Neutrophil (primary cell): ENCODE data around the genes ZNF552, ZNF418 and A1BG.

DNA sequence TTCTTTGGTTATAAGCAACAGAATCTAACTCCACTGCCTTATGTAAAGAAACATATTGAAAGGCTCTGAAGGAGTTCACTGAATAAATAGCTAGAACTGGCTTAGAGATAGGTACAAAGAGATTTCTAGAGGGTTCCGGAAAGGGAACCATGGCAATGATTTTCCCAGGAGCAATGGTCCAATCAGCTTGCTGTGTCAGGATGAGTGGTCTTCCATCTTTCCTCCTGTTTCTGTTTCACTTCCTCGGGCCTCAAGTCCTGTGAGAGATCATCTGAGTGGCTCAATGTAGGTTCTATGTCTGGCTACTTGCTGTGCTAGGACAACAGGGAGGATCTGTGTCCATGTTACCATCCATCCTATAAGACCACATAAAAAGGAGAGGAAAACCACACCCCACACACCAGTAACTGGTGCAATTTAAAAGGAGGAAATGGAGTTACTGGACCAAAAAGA lies 2.1 kb downstream of the AURKC start:
- PRO-cap, result no peak

DNA sequence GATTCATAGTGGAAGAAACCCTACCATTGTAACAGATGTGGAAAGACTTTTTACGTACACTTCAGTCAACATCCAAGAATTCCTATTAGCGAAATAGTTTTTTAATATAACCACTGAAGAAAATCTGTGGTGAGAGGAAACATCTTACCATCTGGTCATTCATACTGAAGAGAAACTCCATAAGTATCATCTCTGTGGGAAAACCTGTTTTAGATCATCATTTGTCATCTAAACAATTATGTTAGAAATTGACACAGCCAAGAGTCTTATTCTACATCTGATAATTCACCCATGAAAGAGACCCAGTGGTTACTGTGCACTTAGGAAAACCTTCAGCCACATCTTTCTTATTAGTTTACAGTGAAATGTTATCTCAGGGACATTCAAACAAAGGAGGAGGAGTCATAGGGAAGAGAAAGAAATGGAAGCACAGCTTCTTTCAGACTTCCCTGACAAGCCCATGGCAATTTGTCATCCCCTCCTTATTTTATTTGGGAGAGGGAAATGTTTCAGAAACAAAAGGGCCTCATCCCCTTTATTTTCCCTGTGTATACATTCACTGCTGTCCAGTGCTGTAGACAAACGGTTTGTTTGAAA lies 12.0 kb downstream of the ZNF460 start:
- PRO-cap, result no peak

DNA sequence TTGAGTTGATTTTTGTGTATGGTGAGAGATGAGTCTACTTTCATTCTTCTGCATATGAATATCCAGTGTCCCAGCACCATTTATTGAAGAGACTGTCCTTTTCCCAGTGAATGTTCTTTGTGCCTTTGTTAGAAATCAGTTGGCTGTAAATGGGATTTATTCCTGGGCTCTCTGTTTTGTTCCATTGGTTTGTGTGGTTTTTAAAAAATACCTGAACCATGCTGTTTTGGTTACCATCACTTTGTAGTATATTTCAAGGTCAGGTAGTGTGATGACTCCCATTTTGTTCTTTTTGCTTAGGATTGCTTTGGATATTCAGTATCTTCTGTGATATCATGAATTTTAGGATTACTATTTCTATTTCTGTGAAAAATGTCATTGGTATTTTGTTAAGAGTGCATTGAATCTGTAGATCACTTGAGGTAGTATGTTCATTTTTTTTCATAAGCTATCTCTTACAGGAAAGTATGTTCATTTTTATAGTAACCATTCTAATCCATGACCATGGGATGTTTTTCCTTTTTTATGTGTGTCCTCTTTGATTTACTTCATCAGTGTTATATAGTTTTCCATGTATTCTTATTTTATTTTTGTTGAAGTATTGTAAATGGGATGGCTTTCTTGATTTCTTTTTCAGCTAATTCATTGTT lies 14.9 kb downstream of the ZNF460 start:
- PRO-cap, result no peak

DNA sequence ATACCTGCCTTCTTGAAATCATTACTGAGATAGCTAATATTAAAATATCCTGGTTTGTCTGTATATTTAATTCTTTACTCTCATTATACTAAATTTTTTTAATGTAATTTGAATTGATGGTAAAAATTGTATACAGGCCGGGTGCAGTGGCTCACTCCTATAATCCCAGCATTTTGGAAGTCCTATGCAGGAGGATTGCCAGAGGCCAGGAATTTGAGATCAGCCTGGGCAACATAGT lies 13.1 kb upstream of the ZNF543 start:
- PRO-cap, result no peak

GRCh38 chr19:57363733-57364265 lies 448 bp downstream of the TRAPPC2B start:
- PRO-cap, result no peak

DNA sequence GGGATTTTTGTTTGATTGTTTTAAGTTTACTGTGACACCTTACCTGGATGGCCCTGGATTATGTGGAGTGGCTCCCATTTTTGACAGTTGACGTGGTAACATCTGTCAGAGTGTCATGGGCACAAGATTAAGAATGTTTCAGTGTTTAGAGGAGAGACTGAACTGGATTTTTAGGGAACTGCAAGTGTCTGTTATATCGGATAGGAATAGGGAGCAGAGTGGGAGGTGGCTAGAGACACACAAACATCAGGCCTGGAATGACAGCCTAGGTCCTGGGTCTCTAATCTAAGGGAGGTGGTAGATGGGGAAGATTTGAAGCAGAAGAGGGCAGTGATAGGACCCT lies 5.4 kb downstream of the TRAPPC2B start:
- PRO-cap, result no peak

DNA sequence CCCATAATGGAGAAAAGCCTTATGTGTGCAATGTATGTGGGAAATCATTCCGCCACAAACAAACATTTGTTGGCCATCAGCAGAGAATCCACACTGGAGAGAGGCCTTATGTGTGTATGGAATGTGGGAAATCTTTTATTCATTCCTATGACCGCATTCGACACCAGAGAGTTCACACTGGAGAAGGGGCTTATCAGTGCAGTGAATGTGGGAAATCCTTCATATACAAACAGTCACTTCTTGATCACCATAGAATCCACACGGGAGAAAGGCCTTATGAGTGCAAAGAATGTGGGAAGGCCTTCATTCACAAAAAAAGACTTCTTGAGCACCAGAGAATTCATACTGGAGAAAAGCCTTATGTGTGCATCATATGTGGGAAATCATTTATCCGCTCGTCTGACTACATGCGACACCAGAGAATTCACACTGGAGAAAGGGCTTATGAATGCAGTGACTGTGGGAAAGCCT lies 10.9 kb downstream of the ZNF549 start:
- PRO-cap, result no peak

GRCh38 chr19:57651200-57651932 lies 17.4 kb upstream of the ZSCAN4 start:
- PRO-cap, result no peak

DNA sequence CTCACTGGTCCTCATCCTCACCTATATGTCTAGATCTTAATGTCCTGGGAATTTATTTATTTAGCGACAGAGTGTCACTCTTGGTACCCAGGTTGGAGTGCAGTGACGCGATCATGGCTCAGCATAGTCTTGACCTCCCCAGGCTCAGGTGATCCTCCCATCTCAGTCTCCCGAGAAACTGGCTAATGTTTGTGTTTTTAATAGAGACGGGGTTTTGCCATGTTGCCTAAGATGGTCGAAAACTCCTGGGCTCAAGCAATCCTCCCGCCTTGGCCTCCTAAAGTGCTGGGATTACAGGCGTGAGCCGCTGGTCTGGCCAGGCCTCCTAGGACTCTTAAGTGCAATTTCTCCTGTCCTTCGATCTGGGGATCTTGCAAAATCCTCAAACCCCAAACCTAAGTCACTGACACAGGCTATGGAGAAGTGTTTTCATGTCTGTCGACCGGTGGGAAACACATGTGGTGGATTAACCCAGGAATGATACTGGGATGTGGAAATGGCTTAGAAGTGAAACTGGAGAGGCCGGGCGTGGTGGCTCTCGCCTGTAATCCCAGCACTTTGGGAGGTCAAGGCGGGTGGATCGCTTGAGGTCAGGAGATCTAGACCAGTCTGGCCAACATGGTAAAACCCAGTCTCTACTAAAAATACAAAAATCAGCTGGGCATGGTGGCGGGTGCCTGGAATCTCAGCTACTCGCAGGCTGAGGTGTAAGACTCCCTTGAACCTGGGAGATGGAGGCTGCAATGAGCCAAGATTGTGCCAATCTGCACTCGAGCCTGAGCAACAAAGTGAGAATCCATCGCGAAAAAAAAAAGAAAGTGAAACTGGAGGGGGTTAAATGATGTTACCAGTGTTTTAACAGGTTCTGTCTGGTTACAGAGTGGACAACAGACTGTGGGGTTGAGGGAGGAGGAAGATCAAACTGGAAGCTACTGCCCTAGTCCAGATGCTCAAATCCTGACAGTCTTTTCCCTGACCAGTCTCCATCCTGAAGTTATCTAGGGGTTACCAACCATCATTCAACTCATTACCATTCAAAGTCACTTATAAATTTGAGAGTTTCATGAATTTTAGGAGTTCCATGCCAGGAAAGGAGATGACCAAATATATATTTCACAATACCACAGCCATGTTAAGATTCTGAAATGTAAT lies 18.1 kb downstream of the ZNF586 start:
- PRO-cap, result no peak

DNA sequence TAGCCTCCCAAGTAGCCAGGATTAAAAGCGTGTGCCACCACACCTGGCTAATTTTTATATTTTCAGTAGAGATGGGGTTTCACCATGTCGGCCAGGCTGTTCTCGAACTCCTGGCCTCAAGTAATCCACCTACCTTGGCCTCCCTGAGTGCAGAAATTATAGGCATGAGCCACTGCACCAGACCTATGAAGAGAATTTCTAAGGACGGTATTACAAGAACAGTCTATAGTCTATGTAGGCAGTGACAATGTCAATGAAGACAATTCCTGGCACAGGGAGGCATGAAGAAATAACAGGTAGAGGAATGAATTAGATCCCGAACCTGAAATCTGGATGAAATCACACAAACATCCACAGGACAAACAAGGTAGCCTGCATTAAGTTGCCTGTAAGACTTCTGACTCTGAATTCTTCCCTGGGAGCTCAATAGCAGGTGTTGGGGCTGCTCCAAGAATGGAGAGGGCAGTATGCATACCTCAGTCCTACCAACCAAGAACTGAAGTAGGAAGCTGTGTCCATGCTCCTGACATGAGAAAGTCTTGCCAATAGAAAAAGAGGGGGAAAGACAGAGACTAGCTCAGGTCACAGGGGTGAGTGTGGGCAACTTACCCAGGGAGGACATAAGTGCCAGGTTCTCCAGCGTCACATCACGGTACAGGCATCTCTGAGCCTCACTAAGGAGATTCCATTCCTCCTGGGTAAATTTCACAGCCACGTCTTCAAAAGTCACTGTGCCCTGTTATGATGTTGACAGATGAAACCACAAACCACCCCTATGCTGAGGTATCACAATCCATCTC lies 1.8 kb downstream of the ZNF552 start:
- PRO-cap, result no peak

GRCh38 chr19:57813485-57813806 lies 1.3 kb downstream of the ZNF552 start:
- PRO-cap, result no peak

DNA sequence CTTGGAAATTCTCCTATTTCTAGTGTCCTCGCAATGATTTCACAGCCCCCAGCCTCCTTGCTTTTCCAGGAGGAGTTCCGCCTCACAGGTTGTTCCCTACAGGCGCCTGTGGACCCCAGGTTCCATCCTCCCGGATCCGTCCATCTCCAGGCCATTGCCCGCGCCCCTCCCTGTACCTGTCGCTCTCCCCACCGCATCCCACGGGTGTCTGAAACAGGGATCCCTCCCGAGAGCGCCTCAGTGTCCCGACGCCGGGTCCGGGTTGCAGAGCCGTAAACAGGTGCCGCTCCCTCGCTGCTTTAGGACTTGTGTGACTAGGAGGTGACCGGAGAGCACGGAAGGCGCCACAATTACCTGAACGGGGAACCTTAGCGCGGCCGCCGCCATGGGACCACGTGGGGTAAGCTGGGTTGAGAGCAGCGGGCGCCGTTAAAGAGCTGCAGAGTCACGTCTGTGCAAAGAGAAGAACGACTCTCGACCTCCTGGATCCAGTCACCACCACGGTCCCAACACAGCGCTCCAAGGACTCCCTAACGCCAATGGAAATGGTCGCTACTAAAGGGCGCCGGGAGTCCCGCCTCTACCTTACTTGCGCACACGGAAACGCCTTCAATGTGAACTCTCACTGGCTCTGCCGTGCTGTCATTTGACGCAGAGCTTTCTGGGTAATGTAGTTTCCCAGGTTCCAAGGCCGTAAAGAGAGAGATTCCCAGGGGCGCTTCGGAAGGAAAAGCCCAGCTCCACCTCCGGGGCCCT lies at the start of gene ZNF552:
Gene ZNF552 (minus strand): TSS at position 557 of the 756 bp plus-strand sequence.
- PRO-cap, result unidirectional peak, minus-strand start at position 532 of the sequence

DNA sequence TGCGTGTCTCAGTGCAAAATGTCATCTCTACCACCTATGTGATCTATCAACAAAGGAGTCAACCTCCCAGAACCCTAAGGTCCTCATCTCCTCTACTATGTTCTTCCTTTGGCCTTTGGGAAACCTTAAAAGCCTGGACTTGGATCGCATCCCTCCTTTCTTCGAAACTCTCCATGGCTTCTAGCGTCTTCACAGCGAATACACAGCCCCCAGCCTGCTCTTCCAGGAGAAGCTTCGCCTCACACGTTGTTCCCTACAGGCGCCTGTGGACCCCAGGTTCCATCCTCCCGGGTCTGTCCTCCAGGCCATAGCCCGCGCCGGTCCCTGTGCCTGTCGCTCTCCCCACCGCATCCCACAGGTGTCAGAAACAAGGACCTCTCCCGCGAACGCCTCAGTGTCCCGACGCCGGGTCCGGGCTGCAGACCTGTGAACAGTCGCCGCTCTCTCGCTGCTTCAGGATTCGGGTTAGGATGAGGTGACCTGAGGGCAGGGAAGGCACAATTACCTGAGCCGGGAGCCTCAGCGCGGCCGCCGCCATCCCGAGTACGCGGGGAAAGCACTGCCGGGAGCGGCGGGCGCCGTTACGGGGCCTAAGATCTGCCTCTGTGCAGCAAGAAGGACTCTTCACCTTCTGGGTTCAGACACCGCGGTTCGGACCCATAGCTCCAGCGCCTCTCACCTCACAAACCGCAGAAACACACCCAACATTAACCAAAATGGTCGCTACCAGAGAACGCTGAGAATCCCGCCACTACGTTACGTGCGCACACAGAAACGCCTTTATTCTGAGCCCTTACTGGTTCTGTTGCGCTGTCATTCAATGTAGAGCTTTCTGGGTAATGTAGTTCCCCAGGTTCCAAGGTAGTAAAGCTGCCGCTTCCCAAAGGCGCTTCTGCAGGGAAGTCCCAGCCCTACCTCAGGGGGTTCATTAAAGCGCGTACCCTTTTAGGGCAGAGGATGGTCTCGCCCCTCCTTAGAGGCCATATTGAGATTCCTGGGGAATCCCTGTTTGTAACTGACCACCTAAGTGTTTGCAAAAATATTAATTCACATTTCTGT lies at the start of gene ZNF418:
Gene ZNF418 (minus strand): TSS at position 747 of the 1,059 bp plus-strand sequence.
- PRO-cap, result no peak

DNA sequence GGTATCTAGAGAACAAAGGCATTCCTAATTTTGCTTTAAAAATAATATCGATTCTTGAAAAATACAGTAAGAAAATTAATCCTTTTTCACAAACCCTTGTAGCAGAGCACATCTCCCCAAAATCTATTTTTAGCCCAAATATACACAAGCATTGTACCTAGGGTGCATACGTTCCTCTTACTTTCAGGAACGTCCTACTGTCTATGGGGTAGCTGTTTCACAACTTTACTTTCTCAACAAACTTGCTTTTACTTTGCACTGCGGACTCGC lies 702 bp upstream of the ZNF8 start:
- PRO-cap, result no peak

DNA sequence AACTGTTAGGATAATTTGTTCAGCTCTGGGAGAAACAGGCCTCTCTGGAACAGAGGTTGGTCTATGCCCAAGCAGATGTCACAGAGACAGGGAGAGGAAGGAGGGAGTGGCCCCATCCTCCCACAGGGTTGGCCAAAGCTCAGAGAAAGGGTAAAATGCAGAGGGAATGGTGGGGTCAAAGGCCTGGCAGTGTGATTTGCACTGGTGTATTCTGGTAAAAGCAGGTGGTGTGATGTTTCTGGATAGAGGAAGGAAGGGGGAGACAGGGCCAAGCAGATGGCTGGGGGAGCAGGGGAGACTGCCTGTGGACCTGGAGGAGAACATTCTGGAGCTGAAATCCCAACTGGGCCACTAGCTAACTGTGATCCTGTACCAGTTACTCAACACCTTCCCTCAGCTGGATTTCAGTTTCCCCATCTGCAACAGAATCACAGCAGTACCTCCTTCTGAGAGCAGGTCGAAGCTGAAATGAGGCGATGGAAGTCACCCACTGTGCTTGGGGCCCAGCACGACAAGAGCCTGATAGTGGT lies 9.5 kb downstream of the ZSCAN22 start:
- PRO-cap, result no peak

DNA sequence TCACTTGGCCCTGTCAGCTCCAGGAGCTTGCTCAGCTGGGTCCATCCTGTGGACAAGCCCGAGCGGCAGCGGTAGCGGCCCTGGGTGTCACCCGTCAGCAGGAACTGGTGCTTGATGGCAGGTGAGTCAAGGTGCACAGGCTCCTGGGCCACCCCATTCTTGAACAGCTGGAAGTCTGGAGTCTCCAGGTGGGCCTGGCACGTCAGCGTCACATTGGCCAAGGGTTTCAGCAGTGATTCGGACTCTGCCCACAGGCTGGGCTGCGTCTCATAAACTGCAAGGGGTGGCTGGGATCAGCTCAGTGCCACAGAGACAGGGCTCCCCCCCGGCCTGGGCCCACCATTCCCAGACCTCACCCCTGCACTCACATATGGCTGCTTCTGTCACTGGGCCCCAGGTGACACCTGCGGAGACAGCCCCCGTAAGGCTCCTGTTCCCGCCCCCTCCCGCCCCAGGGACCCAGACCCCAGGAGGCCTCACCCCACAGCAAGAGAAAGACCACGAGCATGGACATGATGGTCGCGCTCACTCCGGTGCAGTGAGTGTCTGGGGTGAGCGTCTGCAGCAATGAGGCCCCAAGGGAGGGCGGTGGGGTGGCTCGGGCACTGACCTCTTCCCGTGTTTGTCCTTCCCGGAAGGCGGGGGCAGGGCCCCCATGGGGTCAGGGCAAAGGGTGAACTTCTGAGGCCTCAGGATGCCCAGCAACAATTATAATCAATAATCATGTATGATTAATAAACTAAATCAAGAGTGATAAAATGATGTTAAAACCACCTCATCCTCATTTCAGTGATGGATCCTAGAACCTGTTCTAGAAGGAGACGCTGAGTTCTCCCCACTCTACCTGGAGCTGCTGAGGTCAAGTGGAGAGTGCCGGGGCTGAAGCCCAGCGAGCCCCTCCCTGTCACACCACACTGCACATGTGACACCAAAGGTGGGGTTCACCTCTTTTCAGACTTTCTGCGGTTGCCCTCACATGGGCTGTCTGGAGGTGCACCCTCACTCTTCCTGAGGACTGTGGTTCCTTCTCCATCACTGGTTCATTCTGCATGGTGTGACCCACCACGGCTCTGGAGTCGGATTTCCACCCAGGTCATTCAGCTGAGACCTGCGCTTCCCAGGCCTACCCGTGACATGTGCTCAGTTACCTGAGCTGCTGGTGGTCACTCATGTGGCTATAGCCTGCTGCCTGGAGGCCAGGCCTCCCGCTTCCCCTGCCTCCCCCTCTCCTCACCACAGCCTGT lies at the start of gene A1BG:
Gene A1BG (minus strand): TSS at position 569 of the 1,244 bp plus-strand sequence.
- PRO-cap, result no peak

DNA sequence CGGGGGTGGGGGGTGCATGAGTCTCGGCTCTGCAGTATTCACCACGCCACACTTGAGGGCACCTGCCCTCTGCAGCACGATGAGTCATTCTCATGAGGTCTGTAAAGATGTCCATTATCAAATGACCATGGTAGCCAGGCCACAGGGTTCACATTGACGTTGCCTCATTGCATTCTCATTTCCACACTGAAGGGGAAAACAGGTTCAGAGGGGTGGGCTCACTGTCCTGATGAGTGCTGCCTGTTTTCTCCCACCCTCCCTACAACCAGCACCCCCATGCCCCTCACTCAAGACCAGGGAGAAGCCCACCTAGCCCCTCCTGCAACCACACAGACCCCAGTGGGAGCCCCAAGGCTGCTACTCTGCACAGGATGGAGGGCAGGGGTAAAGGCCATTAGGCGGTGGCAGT lies 2.0 kb upstream of the RPS5 start:
- PRO-cap, result no peak

GRCh38 chr19:58392284-58393060 lies 3.0 kb upstream of the RNF225 start:
- PRO-cap, result no peak

DNA sequence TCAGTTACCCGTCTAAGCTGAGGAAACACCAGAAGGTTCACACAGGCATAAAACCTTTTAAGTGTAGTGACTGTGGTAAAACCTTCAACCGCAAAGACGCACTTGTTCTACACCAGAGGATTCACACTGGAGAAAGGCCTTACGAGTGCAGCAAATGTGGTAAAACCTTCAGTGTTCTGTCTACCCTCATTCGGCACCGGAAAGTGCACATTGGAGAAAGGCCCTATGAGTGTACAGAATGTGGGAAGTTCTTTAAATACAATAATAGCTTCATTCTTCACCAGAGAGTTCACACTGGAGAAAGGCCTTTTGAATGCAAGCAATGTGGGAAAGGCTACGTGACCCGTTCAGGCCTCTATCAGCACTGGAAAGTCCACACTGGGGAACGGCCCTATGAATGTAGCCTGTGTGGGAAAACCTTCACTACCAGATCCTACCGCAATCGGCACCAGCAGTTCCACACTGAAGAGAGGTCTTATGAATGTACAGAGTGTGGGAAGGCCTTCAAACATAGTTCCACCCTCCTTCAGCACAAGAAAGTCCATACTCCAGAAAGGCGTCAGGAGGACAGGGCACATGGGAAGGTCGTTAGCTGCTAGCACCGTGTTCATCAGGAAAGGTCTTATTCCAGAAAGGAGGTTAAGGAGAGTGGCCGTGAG lies 8.9 kb downstream of the ZNF584 start:
- PRO-cap, result no peak

- PRO-cap, result no peak
These were observed 5.3 kb downstream of the ZNF132 start for GRCh38 chr19:58434403-58435284.